Epithelial cell of prostate (primary cell): ENCODE measurements around a stretch of chr16.

GRCh38 chr16:4316601-4317501 lies 984 bp downstream of the GLIS2 start:
- RRBS = 1% methylated on average over 8 of the region's 37 CpGs

DNA sequence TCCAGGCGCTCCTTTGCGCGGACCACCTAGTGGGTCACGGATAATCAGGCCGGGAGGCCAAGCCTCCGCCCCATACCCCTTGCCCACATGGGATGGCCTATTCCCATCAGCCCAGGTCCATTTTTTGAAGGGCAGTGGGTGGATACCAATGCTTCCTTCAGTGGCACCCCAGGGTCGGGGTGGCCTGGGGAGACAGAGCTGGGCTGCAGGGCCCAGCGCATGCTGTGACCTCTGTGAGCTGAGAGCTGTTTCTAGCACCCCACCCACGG lies 10.8 kb downstream of the PAM16 start:
- RRBS = no CpG with 5 or more reads among the region's 9 CpGs

DNA sequence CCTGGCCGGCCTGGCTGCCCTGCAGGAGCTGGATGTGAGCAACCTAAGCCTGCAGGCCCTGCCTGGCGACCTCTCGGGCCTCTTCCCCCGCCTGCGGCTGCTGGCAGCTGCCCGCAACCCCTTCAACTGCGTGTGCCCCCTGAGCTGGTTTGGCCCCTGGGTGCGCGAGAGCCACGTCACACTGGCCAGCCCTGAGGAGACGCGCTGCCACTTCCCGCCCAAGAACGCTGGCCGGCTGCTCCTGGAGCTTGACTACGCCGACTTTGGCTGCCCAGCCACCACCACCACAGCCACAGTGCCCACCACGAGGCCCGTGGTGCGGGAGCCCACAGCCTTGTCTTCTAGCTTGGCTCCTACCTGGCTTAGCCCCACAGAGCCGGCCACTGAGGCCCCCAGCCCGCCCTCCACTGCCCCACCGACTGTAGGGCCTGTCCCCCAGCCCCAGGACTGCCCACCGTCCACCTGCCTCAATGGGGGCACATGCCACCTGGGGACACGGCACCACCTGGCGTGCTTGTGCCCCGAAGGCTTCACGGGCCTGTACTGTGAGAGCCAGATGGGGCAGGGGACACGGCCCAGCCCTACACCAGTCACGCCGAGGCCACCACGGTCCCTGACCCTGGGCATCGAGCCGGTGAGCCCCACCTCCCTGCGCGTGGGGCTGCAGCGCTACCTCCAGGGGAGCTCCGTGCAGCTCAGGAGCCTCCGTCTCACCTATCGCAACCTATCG lies 10.2 kb downstream of the VASN start:
- RRBS = no CpG with 5 or more reads among the region's 41 CpGs

DNA sequence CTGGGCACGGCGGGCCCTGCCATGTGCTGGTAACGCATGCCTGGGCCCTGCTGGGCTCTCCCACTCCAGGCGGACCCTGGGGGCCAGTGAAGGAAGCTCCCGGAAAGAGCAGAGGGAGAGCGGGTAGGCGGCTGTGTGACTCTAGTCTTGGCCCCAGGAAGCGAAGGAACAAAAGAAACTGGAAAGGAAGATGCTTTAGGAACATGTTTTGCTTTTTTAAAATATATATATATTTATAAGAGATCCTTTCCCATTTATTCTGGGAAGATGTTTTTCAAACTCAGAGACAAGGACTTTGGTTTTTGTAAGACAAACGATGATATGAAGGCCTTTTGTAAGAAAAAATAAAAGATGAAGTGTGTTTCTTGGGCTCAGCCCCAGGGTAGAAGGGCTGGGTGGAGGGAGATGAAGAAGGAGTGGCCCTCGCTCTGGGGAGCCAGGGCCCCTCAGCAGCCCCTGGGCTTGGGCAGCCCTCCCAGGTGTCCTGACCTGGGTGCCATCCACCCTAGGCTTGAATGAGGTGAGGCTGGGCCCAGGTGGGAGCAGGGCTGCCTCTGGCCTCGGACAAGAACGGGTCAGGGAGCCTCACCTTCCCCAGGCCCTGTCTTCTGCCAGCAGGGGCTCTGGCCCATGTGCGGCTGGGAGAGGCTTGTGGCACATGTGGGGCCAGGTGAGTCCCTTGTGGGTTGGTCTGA lies 11.7 kb downstream of the VASN start:
- RRBS = no CpG with 5 or more reads among the region's 13 CpGs

DNA sequence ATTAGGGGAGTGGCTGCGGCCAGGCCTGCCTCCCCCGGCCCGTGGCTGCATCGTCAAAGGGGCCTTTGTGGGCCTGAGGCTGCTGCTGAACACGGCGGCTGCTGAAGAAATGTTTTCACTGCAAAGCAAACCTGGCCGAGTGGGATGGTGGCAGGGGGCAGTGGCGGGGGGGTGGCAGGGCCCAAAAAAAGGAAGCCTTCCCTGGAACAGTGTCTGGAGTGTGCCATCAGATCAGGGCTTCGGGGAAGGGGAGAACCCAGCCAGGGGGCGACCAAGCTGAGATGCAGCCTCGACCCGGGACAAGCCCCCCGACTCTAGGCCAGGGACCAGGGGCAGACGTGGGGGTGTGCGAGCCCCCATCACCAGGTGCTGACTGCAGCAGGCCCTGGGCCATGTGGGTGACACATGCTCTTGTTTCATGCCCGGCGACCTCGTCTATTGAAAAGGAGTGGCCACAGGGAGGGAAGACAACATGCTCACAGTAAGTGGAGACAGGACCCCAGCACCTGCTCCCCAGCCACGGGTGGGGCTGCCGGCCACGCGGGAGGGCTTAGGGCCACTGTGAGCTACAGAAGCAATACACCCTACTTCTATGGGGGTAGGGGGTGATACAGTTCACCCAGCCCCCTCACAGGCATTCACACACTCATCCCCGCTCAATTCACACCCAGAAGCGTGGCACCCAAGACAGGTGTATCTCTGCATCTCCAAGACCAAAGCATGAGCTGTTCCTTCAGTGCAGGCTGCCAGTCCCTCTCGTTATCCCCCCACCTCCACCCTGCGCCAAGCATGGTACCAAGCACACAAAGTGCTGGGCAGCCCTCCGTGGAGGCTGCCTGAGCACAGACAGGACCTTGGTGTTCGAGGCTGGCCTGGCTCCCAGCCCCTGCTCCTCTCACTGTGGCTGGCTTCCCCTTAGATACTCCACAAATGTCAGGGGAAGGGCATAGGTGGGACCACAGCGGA lies 13.4 kb downstream of the VASN start:
- RRBS = no CpG with 5 or more reads among the region's 29 CpGs

GRCh38 chr16:4385778-4386404 lies 14.2 kb downstream of the VASN start:
- RRBS = no CpG with 5 or more reads among the region's 11 CpGs

DNA sequence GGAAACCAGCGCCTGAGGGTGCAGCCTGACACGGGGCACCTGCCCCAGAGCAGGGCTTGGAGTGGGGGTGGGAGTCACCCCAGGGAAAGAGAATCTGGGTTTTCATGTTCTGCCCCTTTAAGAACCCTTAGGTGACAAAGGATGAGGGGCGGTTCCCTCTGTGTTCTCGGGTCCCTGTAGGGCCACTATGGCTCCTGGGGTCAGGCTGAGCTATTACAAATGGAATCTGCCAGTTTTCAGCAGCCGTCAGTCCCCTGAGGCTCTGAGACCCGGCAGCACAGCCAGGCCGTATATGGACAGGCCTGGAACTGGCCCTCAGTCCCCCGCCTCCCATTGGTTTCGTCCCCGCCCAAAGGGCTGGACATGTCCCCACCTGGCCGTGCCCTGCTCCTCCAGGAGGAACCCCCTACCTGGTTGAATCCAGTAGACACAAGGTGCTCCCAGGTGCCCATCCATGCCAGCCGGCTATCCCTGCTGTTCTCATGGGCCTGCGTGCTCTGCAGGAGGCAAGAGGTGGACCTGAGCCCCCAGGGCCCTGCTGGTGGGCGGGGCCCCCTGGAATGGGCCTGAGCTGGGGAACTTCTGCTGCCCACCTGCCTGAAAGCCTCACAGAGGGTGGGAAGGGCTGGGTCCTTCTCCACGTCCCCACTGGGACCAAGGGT lies 16.6 kb downstream of the VASN start:
- RRBS = no CpG with 5 or more reads among the region's 15 CpGs

DNA sequence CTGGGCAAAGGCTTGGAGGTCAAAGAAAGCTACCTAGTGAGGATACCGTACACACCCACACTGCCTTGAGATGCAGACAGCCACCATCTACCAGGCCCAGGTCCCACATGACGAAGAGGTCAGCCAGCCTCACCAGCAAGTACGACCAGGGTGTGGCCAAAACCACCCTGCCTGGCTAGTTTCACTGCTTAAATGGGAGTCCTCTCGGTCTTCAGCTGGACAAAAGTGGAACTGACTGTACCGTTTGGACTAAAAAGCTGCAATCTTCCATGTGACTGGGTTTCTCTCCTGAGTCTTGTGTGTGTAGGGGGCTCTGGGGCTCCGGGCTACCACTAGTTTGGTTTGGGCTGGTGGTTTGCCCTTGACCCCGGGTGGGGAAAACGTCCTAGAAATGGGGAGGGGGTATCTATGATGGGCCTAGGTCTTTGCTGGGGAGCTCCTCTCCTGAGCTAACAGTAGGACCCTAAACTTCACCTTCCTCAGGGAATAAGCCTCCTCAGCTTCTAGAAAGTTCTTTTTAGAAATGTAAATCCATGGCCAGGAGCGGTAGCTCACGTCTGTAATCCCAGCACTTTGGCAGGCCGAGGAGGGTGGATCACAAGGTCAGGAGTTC lies 21.7 kb downstream of the VASN start:
- RRBS = no CpG with 5 or more reads among the region's 11 CpGs

DNA sequence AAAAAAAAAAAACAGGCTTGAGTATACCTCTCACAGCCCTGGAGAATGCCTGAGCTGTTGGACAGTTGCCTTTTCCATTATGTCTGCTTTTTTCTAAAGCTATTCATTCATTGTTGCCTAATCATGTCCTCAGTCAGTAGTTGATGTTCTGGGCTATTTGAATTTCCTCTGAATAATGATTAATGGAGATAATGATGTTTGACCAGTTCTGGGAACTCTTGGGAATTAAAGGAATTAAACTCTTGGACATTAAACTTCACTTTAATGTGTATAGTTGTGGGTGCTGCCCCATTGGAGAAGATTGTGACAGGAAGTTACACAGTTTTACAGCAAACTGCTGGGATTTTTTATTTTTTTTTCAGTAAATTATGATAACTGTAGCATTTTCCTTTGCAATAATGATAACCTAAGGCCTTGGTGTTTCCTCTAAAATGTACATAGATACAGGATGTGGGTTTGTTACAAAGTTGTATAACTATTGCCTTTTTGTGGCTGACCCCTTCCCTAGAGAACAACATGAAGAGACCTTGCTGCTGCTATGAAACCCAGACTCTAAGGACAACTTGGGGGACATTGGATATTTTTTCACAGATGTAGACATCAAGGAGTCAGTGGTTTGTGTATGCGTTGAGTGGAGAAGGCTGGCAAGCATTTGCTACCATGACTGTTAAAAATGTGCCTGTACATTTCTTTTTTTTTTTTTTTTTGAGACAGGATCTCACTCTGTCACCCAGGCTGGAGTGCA lies 12.1 kb downstream of the HMOX2 start:
- RRBS = no CpG with 5 or more reads among the region's 1 CpG

DNA sequence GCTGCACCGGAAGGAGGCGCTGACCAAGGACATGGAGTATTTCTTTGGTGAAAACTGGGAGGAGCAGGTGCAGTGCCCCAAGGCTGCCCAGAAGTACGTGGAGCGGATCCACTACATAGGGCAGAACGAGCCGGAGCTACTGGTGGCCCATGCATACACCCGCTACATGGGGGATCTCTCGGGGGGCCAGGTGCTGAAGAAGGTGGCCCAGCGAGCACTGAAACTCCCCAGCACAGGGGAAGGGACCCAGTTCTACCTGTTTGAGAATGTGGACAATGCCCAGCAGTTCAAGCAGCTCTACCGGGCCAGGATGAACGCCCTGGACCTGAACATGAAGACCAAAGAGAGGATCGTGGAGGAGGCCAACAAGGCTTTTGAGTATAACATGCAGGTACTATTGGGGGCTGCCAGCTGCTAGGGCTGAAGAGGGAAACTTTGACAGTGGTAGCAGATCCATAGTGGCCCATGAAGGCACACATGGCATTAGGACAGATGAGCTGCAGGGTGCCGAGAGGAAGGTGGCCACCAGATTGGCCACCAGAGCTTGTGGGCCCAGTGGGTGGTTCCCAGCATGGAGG lies 30.7 kb downstream of the CDIP1 start:
- RRBS = no CpG with 5 or more reads among the region's 13 CpGs

GRCh38 chr16:4613751-4614488 lies 768 bp downstream of the UBALD1 start:
- RRBS = under 1% methylated on average over 41 of the region's 77 CpGs

GRCh38 chr16:4618873-4619529 lies 4.3 kb upstream of the UBALD1 start:
- RRBS = no CpG with 5 or more reads among the region's 6 CpGs

DNA sequence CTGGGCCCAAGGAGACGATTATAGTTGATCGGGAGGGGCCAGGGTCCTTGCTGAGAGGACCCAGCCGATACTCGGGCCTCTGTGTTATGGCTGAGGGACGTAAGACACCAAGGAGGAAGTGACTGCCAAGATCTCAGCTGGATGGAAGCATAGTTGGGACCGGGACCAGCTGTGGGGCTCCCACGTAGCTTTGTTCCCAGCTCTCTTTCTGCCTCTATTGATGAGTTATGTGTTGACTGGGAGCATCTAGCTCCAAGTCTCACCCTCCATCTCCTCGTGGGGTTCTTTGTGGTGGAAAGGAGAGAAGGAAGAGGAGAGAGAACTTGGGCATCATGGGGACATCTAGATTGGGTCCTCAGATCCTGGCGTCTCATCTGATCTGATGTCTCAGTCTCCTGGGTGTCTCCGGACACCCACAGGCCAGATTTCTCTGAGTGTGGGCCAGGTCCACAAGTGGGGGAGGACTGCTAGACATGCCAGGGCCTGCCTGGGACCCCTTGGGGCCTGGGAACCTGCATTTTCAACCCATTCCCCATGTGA lies 996 bp downstream of the MGRN1 start:
- RRBS = no CpG with 5 or more reads among the region's 10 CpGs

DNA sequence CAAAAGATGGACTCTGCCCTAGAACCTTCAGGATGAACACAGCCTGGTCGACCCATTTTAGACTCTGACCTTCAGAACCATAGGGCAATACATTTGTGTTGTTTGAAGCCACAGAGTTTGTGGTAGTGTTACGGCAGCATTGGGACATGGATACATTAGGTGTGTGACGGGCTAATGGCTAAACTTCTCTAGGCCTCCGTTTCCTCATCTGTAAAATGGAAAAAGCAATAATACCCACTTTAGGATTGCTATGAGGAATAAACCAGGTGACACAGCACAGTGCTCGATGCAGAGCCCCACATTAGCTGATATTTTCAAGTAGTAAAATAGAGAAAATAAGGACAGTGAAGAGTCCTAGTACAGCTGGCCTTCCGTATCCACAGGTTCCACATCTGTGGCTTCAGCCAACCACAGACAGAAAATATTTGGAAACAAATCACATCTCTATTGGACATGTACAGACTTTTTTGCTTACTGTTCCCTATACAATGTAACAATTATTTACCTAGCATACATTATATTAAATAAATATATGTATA lies 1.9 kb upstream of the SMIM22 start:
- RRBS = no CpG with 5 or more reads among the region's 6 CpGs

GRCh38 chr16:4846087-4846993 lies 748 bp downstream of the GLYR1 start:
- RRBS = 1% methylated on average over 11 of the region's 44 CpGs

GRCh38 chr16:4868380-4869282 lies 21.4 kb downstream of the UBN1 start:
- RRBS = no CpG with 5 or more reads among the region's 9 CpGs

DNA sequence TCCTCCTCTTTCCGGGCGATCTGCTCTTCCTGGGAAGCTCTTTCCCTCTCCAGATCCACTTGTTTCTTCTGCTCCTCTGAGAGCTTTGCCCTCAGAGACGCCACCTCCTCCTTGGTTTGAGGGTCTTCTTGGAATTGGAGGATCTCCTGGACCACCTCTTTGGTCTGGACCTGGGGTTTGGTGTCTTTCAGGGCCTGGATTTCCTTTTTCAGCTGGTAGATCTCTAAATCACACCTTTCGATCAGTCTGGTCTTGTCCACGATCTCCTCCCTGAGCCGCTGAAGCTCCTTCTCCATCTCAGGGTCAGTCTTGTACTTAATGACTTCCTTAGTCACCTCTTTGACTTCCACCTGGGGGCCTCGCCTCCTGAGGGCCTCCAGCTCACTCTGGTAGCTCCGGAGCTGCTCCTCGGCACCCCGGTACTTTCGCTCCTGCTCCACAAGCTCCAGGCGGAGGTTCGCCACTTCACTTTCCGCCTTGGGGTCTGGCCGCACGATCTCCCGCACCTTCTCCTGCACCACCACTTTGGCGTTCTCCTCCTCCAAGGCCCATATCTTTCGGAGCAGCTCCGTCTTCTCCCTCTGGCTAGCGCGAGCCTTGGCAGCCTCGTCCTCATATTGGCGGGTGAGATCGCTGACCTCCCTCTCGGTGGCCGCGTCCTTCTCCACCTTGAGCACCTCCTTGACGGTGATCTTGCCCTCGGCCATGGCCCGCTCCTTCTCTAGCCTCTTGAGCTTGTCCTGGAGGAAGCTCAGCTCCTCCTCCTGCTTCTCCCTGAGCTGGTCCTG lies 37.5 kb downstream of the UBN1 start:
- RRBS = 98% methylated on average over 1 of the region's 31 CpGs

DNA sequence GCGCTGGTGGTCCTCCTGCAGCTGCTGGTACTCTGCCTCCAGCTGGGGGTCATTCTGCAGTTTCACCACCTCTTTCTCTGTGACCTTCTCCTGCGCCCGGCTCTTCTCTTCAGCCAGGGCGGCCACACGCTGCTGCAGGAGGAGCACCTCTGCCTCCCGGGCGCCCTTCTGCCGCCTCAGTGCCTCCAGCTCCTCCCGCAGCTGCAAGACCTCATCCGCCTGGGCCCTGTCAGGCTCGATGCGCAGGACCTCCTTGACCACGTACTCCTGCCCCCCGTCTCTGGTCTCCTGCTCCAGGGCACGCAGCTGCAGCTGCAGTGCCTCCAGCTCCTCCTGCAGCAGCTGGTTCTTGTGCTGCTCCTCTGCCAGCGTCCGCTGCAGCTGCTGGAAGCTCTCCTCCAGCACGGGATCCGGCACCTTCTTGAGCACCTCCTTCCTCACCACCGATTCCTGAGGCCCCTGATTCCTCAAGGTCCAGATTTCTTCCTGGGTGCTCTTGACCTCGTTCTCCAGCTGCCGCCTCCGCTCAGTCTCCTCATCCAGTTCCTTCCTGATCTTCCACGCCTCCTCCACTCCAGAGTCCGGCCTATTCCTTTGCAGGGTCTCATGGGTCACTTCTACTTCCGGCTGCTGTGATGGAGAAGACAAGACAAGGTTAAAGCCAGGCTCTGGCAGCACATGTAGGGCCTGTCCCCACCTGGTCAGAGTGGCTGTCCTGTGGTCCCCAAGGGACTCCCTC lies 38.3 kb downstream of the UBN1 start:
- RRBS = 89% methylated on average over 4 of the region's 26 CpGs

- RRBS = 81% methylated on average over 2 of the region's 33 CpGs
These were observed 44.6 kb downstream of the PPL start for GRCh38 chr16:4891989-4893069.

GRCh38 chr16:4918494-4919473 lies 18.2 kb downstream of the PPL start:
- RRBS = no CpG with 5 or more reads among the region's 20 CpGs